Thoracic aorta endothelial cell (primary cell): Measurements from ENCODE around the genes GINS1, DEFB121 and HM13.

- CAGE, long polyA plus RNA, result no peak
Measured at GRCh38 chr20:24951310-24952153, 2.5 kb downstream of the CST7 start.

GRCh38 chr20:25009100-25009478 lies 16.5 kb upstream of the APMAP start:
- CAGE, long polyA plus RNA, result no peak

GRCh38 chr20:25044485-25045545 lies 13.1 kb downstream of the ACSS1 start:
- CAGE, long polyA plus RNA, result no peak

DNA sequence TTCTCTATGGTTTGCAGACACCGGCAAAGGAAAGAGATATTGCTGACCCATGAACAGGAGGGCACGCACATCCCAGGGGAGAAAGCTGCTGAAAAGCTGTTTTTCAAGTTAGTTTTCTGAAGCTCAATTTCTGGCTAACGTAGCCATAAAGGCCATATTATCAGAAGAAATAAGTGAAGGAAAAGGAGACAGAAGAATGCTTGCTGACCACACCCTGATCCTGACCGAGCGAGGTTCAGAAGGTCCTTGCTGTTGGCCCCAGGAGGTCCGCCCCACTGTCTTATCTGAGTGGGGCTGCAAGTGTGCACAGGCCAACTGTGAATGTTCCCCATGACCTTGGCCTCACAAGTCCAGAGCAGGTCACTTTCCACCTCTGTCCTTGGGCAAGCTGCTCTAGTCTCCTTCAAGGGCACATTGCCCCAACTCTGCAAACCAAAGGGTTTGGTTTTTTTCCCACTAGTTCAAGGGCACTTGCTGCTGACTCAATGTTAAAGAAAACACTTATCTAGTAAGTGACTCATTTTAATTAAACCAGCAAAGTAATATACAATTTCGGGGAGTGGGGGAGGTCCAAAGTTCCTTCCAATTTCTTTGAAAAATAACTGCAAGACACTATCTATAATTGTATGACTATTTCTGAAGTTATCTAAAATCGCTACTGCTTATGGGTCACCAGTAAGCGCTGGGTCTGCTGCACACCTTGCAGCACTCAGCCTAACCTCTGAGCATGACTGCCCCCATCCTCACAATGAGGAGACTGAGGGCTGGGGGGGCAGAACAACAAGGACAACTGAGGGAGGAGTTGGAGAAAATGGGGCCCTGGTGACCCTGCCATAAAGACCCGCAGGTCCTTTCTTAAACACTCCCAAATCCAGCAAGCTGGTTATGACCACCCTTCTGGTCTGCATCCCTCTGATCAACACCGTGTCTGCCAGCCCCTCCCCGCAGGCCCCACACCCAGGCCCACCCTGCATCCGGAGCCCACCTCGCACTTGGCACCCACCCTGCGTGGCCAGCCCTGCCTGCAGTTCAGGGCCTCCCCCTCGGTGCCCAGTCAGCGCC lies 1.7 kb downstream of the ACSS1 start:
- CAGE, long polyA plus RNA, result no peak

DNA sequence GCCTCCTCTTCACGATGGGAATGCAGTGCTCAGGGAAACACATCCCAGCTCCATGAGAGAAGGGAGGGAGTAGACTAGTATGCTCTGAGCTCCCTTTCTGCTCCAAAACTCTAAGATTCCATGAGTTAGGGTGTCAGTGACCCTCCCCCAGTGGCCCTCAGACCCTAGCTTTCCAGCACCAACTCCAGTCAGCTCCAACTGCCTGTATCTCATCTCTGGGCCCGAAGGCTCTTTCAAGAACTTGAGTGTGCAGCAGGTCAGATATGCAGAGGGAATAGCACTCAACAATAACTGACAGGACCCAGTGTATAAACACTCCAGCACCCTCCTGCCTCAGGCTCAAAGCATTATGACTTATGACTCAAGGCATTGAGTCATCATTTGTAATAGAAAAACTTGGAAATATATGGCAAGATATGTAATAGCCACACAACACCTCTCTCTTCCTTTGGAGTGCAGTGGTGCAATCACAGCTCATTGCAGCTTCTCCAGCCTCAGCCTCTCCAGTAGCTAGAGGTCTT lies 16.8 kb upstream of the ENTPD6 start:
- CAGE, long polyA plus RNA, result no peak

- CAGE, long polyA plus RNA, result no peak
Measured at GRCh38 chr20:25221592-25222540, 26.0 kb upstream of the PYGB start.

DNA sequence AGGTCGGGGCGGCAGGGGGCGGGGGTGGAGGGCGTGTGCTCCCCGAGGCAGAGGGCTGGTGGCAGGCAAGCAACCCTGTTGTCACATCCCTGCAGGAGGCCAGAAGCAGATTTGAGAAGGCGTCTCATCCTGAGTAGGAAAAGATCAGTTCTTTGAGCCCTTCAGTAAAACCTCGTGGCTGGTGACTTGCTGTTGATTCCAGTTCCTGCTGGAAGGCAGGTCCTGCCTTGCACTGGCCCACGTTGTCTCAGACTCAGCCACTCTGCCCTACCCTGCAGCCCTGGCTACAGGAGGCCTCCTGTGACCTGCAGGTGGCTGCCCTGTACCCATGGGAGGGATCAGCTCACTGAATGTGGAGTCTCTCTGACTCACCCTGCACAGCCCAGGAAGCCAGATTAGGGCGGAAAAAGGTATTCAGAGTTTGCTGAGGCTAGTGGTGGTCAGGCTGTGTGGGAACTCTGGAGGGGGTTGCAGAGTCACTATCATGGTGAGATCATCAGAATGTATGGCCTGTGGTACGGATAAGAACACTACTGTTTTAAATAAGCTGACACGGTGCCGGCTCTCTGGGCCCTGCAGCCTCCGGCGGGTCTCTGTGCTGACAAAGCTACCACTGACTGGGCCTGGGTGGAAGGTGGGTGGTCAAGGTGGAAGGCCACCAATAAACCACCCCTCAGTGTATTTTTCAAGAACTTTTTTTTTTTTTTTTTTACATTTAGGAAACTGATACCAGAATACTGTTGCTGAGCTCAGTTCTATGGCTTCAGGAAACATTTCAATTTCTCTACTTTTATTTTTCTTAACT lies 24.7 kb upstream of the PYGB start:
- CAGE, long polyA plus RNA, result no peak

DNA sequence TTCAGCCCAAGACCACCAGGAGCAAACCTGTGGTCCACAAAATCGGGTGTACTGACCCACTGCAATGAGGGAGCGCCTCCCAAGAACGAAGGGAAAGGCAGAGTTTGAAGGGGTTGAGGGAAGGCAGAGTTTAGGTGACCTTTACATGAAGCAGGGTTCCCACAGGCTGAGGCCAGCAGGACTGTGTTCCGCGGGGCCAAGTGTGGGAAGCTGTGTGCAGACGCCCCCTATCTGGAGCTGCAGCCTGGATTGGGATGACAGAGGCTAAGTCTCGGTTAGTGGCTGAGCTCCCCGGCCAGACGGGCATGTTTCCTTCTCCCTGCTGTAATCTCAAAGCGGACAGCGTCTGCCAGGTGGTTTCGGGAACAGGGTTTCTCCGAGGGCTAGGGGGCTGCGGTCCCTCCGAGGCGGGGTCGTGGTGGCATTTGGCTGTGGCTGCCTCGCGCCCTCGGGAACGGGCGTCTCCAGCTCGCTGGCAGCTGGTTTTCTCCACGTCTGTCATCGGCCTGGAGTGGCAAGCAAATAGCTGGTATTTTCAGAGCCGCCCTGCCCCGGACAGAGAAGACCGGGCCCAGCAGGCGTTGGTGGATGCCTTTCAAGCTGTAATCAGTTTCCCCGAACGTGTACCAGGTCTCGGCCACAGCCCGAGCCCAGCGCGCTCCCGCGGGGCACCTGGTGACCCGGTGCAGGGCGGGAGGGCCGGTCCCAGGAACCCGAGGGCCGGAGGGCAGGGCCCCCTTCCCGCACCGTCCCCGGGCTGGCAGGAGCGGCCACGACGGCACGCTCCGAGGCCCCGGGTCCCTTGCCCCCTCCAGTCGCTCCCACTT lies 623 bp upstream of the PYGB start:
- CAGE, long polyA plus RNA, result no peak

- CAGE, long polyA plus RNA, result no peak
Measured at GRCh38 chr20:25261512-25262135, 13.7 kb downstream of the PYGB start.

DNA sequence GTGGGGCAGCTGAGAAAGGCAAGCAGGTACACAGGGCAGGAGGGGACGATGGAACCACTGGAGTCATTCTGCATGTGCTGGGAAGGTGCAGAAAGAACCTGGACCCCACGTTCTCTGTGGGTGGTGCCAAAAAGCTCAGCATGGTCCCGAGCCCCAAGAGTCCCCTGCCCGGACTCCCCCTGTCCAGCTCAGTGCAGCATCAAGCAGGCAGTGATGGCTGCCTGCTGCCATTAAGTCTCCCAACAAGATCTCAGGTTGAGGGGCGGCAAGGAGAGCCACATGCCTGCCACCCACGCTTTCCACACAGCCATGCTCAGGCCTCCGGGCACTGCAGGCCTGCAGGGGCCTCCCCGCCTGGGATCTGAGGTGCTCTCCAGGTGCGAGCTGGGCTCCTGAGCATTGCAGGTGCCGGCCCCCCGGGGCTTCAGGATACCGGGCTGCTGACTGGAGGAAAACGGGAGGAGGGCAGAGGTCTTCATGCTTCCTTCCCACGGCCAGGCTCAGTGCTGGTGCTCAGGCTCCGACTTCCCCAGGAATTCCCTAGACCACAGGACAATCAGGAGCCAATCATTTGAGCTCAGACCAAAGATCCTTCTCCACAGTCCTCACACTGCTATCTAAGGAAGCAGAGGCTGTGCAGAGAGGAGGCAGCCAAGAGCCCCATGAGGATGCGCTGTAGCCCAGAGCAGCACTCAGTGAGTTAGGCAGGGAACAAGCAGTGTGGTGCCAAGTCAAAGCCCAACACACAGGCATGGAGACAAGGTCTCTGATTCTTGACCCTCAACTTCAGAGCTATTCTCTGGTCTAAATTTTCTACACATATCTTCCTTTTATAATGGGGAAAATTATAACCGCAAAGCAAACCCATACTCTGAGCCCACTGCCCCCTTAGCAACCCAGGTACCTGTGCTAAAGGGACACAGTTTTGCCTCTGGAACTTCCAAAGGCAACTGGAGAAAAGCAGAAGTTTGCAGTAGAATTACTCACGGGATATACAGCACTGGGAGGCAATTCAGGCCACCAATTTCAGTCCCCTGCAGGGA lies 52.8 kb downstream of the PYGB start:
- CAGE, long polyA plus RNA, result no peak

DNA sequence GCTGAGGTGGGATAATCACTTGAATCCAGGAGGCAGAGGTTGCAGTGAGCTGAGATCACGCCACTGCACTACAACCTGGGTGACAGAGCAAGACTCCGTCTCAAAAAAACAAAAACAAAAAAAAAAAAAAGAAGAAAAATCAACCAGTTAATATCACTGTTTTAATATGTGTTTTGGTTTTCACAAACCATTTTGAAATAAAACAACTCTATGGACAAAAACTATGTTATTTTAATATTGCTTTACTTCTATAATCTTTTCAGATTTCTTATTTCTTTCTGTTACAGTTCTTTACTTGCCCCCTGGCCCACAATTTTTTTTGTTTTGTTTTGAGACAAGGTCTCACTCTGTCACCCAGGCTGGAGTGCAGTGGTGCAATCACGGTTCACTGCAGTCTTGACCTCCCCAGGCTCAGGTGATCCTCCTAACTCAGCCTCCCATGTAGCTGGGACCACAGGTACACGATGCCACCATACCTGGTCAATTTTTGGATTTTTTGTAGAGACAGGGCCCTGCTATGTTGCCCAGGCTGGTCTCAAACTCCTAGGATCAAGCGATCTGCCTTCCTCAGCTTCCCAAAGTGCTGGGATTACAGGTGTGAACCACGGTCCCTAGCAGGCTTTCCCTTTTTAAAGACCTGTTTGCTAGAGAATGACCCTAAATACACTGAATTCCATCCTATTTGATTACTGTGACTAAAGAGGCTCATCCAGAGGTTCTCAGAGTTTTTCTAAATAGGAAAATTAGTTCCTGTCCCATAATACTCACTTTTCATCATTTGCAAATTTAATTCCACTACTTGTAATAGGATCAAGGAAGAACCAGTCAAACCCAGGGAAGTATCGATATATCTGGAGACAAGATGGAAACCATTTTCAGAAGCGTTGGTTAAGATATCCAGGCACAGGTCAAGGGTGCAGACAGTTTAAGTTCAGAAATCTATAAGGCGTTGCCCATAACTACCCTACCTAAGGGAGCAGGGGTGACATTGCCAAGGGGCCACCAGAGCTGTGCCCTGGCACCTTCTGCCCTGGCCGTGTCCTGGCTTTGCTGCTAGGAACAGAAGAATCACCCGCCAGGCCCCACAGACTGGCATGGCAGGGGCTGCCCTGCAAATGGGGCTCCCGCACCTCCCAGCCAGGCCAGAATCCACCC lies 58.6 kb downstream of the PYGB start:
- CAGE, long polyA plus RNA, result no peak

DNA sequence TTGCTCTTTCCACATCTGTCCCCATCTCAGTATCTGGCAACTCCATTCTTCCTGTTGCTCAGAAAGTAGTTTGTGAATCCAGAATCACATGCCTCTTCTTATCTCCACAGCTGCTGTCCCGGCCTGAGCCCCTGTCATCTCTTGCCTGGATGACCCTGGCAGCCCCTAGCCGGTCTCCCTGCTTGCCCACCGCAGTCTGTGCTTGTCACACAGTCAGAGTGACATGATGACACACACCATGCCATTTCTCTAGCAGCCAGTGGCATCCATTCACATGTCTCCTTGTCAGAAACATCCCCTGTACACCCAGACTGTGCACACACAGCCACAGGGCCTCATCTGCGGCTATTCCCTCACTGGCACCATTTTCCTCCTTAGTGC lies 9.7 kb downstream of the ABHD12 start:
- CAGE, long polyA plus RNA, result no peak

GRCh38 chr20:25407208-25408103 lies at the start of gene GINS1:
GINS1 (plus strand) TSS chr20:25407673.
- CAGE, long polyA plus RNA, result no peak

GRCh38 chr20:25408737-25409388 lies 1.4 kb downstream of the GINS1 start:
- CAGE, long polyA plus RNA, result no peak

- CAGE, long polyA plus RNA, result no peak
Measured at GRCh38 chr20:25538712-25539948, 46.2 kb downstream of the NINL start.

DNA sequence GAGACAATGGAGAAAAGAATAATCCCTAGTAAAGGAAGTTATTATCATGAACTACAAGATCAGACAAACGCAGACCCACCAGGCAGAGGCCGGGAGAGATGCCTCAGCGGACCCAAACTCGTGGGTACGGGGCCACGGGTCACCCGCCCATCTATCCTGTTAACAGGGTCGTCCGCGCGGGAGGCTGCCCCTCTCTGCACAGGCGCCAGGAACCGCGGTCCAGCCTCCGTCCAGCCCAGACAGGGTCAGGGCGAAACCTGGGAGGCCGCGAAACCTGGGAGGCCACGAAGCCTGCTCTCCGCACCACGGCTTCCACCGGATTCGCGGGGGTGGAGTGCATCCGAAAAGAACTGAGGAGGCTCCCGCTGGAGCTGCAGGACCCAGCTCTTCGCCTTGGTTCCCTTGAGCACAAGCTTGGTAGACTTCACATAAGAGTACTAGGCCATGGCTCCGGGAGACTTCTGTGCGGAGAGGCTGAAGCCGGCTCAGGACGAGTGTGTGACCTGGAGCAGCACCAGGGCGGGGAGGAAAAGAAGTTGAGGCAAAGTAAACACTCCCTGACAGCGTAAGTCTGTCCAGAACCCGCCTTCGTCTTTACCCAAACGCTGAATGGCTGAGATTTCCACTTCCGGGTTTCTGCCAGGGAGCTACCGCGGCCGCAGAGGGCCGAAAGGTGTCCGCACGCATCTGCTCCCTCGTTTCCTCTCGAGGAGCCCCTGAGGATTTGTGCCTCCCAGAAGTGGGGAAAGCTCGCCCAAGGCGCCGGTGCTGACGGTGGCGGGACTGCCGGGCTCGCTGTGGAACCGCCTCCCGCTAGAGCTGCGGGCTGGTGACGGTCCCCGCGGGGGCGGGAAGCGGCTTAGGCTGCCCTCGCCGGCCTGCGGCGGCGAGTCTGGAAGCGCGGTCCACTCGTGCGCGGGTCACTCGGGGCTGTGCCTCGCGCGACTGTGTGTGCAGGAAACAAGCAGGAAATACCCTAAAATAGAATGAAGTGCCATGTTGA lies 1760.4 kb upstream of the DEFB115 start:
- CAGE, long polyA plus RNA, result no peak

- CAGE, long polyA plus RNA, result no peak
Measured at GRCh38 chr20:29689271-29690028, 1568.0 kb upstream of the DEFB115 start.

DNA sequence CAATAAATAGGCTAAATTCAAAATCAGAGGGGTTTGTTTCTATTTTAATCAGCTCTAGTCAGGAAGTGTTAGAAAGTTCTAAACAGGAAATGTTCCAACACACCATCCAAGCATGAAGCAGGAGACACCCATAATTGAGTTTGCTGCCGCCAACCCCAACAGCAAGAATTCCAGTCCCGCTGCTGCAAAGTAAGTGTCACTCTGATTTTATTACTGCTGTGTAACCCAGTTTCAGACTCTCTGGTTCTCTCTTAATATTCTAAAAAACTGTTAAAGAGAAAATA lies 431.8 kb upstream of the DEFB115 start:
- CAGE, long polyA plus RNA, result no peak

DNA sequence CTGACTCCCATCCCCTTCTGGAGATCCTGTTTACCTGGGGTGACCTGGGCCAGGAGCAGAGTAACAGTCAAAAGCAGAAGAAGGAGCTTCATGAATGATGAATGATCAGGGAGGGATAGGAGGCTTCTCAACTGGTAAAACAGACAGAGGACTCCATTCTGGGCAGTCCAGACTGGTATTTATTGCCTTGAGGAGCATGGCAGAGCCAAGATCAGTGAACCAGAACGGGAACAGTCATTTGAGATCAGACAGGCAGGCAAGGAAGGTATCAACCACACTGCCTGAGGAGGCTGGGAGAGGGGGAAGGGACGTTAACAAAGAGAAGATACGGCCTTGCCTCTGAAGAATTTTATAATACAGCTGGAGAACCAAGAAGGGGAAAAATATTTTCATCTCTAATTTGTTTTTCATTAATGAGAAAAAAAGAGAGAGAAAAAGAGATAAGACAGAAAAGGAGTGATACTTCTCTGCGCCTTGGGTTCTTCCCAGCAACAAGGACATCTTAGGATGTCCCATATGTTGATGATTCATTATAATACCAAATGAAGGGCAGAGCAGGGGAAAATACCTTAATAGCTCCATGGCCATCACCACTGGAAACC lies at the start of gene DEFB121:
Gene DEFB121, minus strand, starts transcription at position 155 of the 602 bp plus-strand sequence.
- CAGE, long polyA plus RNA, result no peak

GRCh38 chr20:31514176-31515406 lies at the start of gene HM13:
HM13 (plus strand) TSS chr20:31514442.
- CAGE, long polyA plus RNA, result no peak